Bronchus fibroblast of lung (primary cell): ENCODE data around the gene RIN3.

GRCh38 chr14:91755448-91755957 lies 23.6 kb upstream of the CATSPERB start:
- RAMPAGE, long total RNA = no peak

GRCh38 chr14:91889200-91890219 lies 22.2 kb upstream of the TC2N start:
- RAMPAGE, long total RNA = no peak

- RAMPAGE, long total RNA = no peak
Measured at GRCh38 chr14:91936749-91937437, 10.6 kb downstream of the FBLN5 start.

- RAMPAGE, long total RNA = no peak
Measured at GRCh38 chr14:91989697-91990022, 42.2 kb upstream of the FBLN5 start.

- RAMPAGE, long total RNA = no peak
Measured at GRCh38 chr14:92017469-92017823, 22.4 kb downstream of the TRIP11 start.

GRCh38 chr14:92141811-92142343 lies 20.1 kb downstream of the CPSF2 start:
- RAMPAGE, long total RNA = no peak

DNA sequence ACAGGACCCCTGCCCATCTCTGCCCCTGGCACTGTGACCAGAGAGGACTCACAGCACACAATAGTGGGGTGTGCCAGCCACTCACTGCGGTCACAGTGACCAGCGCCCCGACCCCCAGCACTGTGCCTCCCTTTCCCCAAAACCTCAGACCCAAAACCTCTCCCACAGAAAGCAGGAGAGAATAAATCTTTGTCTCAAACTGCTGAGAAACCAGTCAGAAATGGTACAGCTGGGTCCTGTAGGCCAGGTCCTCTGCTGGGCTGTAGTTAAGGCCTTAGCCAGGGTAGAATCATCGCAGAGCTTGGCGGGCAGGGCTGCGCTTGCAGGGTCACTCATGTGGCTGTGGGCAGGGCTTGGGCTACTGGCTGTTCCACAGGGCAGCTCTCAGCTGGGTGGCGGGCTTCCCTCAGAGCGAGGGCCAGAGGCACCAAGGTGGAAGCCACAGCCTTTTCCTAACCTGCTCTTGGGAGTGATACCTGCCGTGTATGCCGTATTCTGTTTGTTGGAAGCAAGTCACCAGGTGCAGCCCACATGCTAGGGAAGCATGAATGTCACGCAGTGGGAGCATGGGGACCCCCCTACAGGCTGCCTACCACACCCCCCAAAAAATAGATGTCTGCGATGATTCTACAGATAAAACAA lies 69.9 kb upstream of the RIN3 start:
- RAMPAGE, long total RNA = no peak

- RAMPAGE, long total RNA = no peak
Measured at GRCh38 chr14:92460877-92461774, 52.5 kb upstream of the RIN3 start.

DNA sequence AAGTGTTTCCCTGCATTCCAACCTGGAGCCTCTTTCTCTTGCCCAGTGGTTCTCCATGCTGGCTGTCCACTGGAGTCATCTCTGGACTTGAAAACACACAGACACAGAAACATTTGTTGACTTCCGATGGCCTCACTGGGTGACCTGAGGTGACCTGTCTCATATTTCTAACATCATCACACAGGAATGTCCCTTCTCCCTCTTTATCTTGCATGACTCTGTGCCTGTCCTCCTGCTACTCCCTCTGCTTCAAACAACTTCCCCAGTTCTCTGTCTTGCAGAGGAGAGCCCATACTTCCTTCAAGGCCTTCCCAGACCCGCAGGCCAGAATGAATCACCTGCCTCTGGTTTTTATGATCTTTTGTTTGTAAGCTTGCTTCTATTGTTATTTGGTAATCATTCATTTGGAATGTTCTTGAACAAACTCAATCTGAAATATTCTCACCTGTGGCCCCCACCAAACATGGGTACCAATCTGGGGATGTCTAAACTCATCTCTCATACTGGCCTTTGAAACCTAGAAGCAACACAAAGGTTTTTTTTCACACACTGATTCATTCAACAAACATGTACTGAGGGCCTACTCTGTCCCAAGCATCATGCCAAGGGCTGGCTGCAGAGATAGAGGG lies 9.7 kb upstream of the RIN3 start:
- RAMPAGE, long total RNA = no peak

DNA sequence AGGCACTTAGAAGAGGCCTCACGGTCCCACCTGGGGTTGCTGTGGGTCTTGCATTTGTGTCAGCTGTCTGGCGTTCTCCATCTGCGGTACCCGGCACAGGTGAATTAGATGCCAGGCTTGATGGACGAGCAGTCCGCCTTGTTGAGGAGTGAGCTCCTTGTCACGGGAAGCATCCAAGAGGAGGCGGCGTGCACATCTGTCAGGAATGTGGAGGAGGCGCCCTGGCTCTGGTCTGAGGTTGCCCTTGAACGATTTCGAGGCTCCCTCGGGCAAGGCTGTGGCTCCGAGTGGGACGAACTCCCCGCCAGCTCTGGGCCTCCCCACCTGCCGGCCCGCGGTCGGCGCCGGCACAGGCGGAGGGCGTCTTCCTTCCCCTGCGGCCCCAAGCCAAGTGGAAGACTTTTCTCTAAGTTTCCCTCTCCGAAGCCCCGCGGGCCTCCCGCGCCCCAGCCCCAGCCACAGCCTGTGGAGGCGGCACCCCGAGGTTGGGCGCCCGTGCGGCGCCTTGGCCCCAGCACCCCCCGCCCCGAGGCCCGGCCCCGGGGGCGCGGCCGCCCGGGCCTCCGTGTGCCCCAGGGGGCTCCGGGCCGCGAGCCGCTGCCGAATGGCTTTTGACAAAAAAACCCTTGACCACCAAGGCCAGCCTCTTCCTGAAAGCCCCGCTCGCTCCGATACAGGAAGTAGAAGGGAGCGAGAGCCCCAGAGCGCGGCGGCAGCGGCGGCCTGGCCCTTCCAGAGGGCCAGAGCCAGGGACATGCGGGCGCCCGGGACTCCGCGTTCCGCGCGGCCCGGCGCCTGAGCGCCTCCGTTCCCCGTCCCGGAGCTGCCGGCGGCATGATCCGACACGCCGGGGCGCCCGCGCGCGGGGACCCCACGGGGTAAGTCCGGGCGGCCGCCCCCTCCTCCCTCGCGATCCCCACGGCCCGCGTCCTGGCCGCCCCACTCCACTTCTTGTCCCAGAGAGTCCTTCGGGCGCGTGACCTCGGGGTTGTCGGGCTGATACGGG lies at the start of gene RIN3:
Gene RIN3, plus strand, starts transcription at position 683 of the 1,006 bp plus-strand sequence.
- RAMPAGE, long total RNA = no peak

- RAMPAGE, long total RNA = no peak
Measured at GRCh38 chr14:92527716-92528068, 14.1 kb downstream of the RIN3 start.

GRCh38 chr14:92569259-92569815 lies 55.8 kb downstream of the RIN3 start:
- RAMPAGE, long total RNA = no peak

DNA sequence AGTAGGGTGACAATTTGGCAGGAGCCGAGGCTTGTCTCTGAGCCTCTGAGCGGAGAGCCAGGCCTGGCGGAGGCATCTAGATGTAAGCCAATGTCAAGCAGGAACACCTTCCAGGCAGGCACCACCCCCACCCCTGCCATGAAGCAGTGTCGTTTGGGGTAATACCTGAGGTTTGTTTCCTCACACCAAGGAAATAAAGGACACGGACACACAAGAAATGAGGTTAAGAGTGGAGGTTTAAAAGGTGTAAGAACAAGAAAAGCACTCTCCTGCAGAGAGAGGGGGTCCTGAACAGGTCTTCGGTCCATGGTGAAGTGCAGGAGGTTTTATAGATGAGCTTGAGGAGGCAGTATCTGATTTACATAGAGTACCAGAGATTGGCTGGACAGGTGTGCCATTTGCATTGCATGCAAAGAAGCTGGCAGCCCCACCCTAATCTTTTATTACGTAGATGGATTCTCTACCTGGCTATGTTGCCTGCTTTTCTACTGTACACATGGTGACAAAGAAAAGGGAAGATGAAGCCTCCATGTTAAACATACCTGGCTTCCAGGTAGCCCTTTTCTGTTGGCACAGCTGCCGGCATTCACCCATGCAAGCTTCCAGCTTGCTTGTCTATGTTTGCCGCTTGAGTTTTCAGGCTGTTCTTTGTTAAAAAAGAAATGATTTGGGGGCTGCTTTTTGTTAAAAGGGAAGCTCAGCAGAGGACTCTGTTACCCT lies 60.5 kb downstream of the RIN3 start:
- RAMPAGE, long total RNA = no peak

GRCh38 chr14:92633180-92633692 lies 115.2 kb downstream of the LGMN start:
- RAMPAGE, long total RNA = no peak

GRCh38 chr14:92671121-92671931 lies 77.1 kb downstream of the LGMN start:
- RAMPAGE, long total RNA = no peak

- RAMPAGE, long total RNA = no peak
Measured at GRCh38 chr14:92768136-92768498, 19.7 kb upstream of the LGMN start.

- RAMPAGE, long total RNA = no peak
Measured at GRCh38 chr14:92926452-92926819, 3.5 kb downstream of the CHGA start.

DNA sequence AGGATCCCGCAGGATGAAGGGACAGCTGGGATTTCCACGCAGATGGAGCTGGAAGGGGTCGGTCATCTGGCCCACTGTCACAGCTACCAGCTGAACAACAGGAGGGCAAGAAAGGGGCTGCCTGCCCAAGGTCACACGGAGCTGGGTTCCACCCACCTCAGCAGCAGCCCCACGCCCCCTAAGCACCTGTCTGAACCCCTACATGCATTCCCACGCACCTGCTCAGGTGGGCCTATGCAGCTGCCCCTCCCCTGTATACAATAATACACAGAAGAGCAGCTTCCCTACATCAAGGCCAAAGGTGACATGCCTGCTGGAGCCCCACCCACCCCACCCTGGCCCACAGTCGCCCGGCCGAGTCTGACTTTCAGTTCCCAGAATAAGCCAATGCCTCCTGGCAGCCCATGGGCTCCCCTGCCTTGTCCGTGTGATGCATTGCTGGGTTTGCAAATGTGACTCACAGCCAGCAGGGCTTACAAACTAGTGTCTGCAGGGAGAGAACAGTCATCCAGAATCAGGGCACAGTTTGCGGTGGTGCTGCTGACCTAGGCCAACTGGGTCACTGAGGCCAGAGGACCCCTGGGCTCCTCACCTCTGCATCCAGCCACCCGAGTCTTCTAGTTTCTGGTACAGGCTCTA lies 84.2 kb downstream of the CHGA start:
- RAMPAGE, long total RNA = no peak

GRCh38 chr14:93025041-93025514 lies 90.6 kb downstream of the ITPK1 start:
- RAMPAGE, long total RNA = no peak

GRCh38 chr14:93181955-93182332 lies 2.8 kb downstream of the MOAP1 start:
- RAMPAGE, long total RNA = no peak